GM19239 (cell line): ENCODE results near the genes SYNPO and CCDC69.

- RRBS: 82% methylated on average over 2 of the region's 19 CpGs
These were observed at the start of gene SYNPO for GRCh38 chr5:150640146-150641249. TSS of gene SYNPO (plus strand) at chr5:150640660.

DNA sequence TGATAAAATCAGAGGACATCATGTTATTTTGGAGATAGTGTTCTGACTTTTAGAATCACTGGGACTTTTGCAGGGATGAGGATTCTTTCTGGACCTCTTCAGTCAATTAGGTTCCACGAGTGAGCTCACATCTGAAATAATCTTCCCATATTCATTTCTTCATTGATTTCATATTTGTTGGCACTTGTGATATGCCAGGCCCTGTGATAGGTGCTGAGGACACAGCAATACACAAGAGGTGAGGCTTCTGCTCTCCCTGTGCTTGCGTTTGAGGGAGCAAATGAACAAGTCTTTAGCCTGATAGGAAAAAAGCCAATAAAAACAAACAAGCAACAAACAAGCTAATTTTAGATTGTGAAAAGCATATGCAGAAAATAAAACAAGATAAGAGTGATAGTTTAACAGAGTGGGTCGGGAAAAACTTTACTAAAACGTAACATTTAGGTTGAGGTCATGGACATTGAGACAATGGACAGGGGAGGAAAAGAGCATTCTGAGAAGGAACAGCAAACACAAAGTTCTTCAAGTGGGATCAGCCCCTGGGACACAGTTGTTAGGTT, 4.2 kb downstream of the SMIM3 start:
- RRBS: no CpG with 5 or more reads among the region's 4 CpGs

DNA sequence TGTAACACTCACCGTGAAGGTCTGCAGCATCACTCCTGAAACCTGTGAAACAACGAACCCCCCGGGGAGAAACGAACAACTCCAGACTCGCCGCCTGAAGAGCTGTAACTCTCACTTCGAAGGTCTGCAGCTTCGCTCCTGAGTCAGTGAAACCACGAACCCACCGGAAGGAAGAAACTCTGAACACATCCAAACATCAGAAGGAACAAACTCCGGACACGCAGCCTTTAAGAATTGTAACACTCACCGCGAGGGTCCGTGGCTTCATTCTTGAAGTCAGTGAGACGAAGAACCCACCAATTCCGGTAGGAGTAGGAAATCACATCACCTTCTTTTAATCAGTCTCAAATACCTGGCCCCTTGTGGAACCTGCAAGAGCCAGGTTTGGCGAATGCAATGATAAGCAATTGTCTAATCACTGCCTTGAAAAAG, 323 bp downstream of the IRGM start:
- RRBS: 9% methylated on average over 4 of the region's 18 CpGs

DNA sequence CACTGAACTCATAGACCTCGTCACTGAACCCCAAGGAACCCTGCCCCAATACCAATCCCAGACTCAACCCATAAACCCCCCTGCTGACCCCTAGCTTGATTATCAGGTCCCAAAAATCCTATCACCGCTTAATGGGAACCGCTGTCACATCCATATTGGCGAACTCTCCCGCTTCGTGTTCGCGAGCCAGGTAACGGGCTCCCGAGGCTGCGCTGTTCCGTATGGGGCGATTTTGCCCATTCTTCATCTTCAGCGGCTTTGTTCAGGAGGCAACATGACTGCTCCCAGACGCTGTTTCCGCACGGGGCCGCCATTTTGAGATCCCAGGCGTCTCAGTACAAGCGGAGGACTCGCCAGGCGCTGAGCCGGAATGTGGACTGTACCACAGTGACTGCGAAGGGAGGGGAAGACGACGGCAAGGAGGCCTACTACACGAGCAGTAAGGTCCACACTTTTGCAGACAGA, 41.5 kb upstream of the ZNF300 start:
- RRBS: no CpG with 5 or more reads among the region's 27 CpGs

- RRBS: no CpG with 5 or more reads among the region's 13 CpGs
These were observed 8.2 kb downstream of the GPX3 start for GRCh38 chr5:151028281-151029200.

DNA sequence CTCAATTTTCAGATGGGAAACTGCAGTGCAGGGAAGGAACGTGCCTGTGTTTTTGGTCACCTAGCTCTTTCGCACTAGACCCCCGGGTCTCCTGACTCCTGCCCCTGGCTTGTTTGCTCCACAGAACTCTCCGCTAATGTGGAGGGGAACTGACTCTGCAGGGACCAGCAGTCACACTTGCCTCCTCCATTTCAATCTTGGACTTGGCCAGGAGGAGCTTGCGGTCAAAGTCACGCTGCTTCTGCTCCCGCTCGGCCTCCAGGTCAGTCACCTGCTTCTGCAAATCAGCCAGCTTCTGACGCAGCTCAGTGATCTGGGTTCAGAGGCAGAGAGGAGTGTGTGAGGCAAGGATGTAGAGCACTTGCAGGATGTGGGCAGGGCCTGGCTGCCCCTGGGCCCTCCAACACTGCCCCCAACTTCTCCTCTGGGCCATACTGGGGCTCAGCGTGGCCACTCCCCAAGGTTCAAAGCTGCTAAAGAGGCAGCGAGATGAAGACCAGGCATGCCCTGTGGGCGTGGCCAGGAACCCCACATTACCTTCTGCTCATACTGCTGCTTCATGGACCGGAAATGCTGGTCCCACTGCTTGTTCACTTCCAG, 22.1 kb downstream of the GPX3 start:
- RRBS: no CpG with 5 or more reads among the region's 13 CpGs

DNA sequence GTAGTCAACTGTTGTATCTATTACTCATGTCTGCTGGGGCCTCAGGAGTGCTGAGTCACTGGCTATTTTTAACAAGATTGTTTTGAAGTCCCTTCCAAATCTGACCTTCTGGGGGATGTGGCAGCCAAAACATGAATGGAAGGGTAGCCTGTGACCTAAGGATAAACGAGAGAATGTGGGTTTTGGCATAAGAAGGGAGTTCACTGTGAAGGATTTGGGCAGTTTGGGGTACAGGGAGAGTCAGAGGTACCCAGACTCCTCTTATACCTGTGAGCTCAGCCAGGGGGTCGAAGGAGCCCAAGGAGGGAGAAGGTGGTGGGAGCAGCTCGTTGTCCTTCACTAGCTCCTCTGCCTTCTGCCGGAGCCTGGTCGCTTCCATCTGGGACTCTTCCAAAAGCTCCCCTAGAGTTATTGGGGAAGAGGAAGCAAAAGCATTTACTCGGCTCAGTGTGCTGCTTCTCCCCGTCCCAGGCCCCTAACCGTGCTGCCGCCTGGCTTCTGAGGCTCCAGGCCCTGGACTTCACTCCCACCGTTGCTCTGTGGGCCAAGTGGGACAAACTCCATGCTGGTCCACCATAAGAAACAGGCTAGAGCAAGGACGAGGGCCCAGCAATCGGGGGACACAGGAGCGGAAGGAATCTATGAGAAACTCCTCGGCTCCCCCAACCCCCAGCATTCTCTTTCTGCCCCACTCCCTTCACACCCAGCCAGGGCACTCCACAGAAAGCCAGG, 17.3 kb downstream of the TNIP1 start:
- RRBS: no CpG with 5 or more reads among the region's 14 CpGs

DNA sequence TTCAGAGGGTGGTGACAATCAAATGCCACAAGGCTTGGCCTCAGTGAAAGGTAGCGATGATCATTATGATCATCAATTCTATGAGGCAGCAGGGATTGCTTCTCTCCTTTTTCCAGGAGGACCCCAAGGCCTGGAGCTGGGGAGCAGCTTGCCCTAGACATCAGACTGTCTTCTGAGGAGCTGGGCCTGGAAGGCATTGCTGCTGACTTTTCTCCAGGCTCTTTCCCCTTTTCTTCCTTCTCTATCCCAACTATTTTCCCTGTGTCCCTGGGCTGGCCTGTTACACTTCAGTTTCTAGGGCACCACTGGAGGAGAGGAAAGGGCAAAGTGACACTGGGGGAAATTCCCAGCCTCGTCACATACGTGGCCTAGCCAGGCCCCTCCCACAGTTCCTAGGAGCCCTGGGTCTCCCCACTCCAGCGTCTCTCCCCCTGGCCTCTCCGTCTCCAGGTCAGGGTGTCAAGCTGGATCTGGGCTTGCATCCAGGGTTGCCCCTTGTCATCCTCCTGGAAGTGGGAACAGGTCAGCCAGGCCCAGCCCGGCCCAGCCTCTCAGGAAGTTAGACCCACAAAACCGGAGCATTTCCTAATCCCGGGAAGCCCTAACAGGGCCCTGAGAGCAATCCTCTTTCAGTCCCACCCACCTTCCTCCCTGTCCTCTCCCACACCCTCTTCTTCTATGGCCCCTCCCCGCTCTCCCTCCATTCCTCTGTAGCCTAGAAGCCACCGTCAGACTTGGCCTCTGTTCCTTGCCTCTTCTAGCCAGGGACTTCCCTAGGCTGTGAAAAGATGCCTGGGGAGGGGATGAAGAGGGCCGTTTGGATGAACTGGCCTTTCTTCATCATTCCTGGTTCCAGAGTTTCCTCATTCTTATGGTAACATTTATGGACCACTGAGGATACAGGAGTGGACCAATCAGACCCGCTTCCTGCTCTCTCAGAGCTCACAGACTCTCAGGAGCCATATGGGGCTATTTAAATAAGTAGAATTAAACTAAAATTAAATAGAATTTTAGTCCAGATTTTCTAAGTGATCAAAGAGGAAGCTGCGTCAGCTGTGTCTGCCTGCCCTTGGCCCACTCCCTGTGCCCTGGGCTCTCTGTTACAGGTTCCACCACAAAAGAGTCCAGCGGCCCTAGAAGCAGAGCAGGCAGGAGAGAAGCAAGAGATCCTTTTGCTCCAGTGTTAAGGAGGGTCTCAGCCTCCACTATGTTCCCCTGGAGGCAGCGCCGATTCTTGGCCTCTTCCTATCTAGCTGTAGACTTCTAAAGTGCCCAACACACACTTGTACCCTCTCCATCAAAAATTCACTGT, 4.9 kb upstream of the TNIP1 start:
- RRBS: no CpG with 5 or more reads among the region's 16 CpGs

DNA sequence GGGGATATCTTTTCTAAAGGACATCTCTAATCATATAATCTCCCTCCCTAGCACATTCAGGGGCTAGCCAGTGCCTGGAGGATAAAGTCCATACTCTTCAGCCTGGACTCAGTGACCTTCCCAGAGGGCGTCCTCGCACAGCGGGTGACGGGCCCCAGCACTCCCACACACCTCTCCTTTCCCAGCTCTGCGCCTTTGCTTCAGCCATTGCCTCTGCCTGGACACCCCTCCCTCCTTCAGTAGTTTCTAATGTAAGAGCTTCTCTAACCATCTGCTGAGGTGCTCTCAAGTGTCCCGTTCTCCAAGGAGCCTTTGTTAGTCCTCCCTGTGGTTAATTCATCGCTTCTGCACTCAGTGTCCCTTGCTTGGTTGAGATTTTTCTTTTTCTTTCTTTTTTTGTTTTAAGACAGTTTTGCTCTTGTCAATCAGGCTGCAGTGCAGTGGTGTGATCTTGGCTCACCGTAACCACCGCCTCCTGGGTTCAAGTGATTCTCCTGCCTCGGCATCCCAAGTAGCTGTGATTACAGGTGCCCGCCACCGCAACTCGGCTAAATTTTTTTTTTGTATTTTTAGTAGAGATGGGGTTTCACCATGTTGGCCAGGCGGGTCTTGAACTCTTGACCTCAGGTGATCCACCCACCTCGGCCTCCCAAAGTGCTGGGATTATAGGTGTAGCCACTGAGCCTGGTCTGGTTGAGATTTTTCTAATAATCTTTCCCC, 15.4 kb upstream of the TNIP1 start:
- RRBS: no CpG with 5 or more reads among the region's 15 CpGs

GRCh38 chr5:151134115-151135022, 23.2 kb downstream of the ANXA6 start:
- RRBS: no CpG with 5 or more reads among the region's 6 CpGs

DNA sequence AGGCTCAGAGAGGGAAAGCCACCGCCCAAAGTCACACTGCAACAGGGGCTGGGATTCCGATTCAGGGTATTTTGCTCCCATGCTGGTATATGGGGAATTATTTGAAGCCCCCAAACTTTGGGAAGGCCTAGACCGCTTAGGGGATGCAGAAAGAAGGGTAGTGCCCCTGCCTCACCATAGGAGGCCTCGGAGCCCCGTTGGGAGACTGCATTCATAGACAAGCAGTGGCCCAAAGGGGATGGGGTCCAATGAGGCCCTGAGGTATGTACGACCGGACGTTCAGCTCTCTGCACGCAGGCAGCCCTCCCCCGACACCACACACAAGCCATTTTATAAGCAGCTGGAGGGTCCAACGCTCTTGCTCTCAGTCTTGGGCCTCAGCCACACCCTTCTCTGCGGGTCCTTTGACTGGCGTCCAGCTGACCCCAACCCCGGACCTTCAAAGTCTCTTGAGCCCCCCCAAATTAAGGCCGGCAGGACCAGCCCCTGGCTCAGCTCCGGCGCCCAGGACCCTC, 628 bp downstream of the ANXA6 start:
- RRBS: no CpG with 5 or more reads among the region's 17 CpGs

DNA sequence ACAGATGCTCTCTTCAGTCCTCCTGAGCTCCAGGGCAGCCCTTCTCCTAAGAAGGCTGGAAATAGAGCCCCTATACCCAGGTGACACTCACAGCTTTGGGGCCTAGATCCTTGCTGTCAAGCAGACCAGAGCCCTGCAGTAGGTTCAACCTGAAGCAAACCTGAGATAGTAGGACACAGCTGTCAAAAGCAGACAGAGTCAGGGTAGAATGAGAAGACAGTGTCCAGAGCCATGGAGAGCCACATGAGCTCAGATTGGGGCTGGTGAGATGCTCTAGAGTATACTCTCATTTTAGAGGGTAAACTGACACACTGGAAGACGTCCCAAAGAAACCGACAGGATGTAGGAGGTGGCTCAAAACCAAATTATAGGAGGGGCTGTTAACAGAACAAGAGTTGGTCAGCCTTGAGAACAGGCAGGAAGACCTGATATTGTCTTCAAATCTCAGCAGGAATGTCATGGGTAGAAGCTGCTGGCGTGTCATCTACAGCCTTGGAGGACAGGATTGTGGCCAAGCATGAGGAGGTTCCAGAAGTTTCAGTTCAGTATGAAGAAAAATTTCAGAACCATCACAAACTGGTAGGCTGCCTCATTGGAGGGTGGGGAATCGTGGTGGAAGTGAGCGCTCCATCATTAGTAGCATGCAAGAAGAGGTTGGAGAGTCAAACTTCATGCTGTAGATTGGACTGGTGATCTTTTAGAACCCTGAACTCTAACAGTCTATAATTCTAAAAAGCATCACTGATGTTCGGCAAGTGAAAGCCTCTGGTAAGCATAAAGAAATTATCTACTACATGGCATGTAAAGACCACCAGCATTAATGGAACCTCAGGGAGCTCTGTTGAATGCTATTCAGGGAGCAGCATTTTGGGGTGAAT, 11.3 kb downstream of the CCDC69 start:
- RRBS: no CpG with 5 or more reads among the region's 6 CpGs

DNA sequence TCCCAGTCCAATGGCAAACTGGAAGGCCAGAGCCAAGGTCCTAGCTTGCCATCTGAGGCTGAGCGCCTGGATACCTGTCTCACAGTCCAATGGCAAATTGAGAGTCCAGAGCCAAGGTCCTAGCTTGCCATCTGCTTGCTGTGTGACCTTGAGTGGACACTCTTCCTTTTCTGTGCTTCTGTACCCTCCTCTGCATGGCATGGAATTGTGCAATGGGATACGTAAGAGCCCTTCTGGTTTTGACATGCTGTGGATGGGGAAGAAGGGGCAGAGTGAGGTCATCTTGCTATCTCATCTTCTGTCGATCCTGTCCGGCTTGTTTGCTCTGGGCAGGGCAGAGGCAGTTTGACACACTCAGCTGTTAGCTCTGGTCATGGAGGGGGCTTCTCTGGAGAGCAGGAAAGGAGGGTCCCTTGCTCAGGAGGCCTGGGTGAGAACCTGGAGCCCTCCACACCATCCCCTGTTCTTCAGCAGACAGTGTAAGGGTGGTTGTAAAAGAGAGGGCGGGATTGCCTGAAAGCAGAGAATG, 8.7 kb downstream of the CCDC69 start:
- RRBS: no CpG with 5 or more reads among the region's 5 CpGs

GRCh38 chr5:151223588-151224385, at the start of gene CCDC69:
TSS of gene CCDC69 (minus strand) at chr5:151224092.
- RRBS: 2% methylated on average over 22 of the region's 56 CpGs

DNA sequence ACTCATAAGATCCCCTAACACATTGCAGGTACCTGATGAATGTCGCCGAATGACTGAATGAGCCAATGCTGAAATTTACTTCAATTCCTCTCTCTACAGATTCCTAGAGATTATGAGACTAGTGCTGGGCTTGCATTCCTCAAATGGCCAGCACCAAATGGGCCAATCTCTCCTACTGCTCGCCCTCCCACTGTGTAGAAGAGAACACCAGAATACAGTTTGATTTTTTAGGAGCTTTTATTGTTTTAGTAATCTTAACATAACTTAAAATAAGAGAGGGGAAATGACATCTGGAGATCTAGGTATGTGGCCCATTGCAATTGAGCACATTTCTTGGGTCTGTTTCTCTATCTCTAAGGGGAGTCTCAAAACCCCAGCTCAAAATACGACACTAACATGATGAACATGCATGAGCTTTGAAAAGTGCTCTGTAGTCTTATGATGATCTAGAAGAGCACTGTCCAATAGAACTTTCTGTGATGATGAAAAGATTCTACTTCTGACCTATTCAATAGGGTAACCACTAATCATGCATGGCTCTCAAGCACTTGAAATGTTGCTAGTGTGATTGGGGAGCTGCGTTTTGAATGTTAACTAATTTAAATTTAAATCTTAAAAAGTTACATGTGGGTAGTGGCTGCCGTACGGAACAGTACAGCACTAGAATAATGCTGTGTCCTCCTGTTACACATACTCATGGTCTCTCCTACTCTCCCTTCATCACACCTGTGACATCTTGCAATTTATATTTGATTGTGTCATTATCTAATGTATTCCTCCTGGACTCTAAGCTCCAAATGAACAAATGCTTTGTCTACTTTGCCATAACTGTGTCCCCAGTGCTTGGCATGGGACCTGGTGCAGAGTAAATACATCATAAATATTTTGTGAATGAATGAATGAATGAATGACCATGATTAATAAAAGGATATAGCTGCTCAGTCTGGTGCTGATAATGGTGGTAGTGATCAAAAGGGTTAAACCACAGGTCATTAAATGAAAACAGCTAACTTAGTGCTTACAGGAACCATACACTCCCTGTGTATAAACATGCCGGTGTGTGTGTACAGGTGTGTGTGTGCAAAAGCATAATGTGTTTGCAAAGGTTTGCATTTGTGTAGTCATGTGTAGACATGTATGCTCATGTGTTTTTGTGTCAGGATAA, 25.1 kb downstream of the SPARC start:
- RRBS: no CpG with 5 or more reads among the region's 8 CpGs

DNA sequence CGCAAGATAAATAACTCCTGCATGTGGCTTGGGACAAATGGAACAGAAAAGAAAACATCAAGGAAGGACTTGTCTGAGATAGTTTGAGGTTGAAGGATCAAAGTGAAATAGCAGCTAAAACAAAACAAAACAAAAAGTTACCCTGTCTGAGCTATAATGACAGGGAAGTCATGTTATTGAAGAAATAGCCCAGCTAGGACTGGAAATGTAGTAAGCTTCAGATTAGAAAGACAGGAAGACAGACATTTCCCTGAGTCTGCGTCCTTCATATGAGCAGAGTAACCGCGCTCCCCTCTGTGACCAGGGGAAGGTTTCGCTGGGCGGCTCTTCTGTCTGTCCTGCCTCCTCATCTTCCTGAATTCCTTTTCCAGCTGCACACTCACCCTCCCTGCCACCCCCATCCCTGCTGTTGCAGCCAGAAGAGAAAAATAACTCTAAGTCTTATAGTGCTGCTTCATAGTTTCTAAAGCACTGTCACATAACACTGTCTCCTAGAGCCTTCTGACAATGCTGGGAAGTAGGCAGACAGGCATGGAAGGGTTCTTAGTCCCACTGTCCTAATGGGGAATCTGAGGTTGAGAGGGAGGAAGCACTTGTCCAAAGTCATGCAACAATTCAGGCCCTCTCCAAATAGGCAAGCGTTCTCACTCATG, 8.6 kb downstream of the SPARC start:
- RRBS: no CpG with 5 or more reads among the region's 7 CpGs

GRCh38 chr5:151815419-151816362, 43.9 kb downstream of the G3BP1 start:
- RRBS: no CpG with 5 or more reads among the region's 3 CpGs

GRCh38 chr5:154385045-154385536, 60.7 kb upstream of the SAP30L start:
- RRBS: no CpG with 5 or more reads among the region's 10 CpGs

- RRBS: 2% methylated on average over 12 of the region's 77 CpGs
These were observed 603 bp upstream of the LARP1 start for GRCh38 chr5:154754275-154755272.

DNA sequence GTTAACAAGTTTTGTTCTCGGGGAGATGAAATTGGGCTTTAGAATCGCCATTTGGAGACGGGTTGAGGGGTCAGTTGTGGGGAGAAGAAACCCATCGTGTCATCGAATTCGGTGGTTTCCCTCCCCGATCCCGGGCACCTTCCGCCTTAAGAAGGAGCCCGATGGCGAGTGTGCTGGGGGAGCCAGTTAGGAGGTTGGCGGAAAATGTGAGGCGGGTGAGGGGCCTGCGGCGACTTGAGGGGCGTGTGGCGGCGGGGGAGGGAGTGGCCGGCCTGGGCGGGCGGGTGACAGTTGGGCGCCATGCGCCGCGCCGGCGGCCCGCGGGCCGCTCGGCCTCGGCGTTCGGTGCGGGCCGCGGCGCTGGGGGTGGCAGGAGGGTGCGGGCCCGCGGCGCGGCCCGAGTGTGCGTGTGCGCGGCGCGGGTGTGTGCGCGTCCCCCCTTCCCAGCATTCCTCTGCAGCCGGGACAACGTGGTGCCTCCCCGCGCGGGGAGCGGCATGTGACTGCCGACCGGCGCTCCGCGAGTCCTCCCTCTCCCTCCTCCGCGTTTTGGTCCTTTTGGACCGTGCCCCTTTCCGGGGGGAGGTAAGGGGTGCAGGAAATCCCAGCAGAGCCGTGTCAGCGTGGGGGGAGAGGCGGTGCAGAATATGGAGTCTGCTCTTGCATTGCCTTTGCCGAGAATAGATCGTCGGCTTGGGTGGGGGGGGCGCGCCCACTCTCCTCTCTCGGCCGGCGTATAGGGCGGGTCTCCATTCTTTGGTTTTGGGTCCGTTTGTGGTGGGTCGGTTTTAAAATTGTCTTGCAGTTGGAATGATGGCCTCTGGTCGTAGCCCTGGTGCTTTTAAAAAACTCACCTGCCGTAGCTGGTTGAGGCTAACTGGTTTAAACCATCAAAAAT, 1.8 kb downstream of the LARP1 start:
- RRBS: 3% methylated on average over 23 of the region's 82 CpGs